ENCODE measurements around a stretch of chr1.

DNA sequence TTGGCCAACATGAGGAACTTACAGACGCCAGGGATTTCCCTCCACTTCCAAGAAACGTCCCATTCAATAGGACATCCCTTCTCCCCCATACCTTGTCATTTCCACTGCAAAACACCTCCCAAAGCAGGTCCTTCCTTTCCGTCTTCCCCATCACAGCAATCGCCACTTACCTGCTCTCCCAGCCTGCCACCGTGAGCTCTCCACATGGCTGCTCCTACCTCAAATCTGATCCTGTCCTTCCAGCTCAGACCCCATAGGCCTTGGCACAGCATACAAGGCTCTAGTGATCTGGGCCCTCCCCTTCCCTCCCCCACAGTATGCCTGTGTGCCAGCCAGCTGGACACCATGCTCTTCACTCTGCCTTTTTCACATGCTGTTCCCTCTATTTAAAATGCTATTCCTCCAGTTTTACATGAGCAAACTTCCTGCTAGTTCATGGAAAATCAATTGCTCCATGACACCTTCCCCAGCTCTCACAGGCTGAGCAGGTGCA, 6.1 kb upstream of the TNNT2 start:
- PRO-cap = no peak
- RRBS = no CpG with 5 or more reads among the region's 5 CpGs

- PRO-cap = no peak
- RRBS = no CpG with 5 or more reads among the region's 7 CpGs
Measured at GRCh38 chr1:201466230-201467145, 2.5 kb downstream of the PHLDA3 start.

DNA sequence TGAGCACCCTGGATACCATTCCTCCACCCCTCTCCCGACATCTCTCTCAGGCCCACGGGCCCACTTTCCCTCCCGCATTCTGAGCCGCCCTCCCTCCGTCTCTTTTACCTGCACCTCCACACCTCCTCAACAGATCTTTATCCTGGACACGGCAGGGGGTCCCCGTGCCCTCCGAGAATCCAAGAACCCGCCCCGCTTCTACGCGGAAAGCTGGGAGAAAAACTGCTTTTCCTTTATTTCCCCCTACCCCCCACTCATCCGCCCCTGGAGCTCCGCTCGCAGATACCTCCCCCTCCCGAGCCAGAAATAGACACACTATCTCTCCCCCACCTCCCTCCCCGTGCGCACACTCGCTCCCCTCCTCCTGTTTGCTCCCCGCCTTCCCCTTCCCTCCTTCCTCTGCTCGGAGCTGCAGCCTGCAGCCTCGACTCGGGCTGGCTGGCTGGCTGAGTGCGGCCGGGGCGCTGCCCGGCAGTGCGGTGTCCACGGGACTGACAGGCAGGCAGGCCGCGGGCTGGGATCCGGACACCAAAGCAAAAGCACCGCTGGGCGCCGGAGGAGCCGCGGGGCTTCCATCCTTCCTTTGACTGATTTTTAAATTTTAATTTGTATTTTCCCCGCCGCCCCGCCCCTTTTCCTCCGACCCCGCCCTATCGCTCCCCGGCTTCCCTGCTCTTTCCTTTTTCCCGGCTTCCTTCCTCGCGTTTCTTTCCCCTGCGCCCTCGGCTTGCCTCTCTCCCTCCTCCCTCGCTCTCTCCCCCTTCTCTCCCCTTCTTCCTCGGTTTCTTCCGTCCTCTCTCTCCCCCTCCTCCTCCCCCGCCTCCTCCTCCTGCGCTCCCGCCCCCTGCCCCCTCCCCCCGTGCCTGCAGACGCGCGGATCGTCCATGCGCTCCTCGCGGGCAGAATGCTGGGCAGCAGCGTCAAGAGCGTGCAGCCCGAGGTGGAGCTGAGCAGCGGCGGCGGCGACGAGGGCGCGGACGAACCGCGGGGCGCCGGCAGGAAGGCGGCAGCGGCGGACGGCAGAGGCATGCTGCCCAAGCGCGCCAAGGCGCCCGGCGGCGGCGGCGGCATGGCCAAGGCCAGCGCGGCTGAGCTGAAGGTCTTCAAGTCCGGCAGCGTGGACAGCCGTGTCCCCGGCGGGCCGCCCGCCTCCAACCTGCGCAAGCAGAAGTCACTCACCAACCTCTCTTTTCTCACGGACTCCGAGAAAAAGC, 109.2 kb downstream of the NAV1 start:
- PRO-cap = no peak
- RRBS = 4% methylated on average over 29 of the region's 102 CpGs

DNA sequence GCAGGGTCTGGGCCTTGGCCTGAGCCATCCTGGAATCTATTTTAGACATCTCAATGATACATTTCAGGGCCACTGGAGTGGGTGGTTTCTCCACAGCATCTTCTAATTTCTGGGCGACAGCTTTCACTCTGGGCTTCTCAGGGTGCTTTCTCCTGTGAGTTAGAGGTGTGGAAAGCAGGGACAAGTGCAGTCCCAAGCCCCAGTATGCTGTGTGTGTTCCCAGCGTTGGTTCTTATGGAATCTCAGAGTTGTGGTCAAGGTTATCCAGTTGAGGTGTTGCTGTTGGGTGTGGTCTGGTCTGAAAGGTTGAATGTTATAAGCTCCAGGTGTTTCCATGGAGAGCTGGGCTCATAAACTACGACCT, 117.2 kb downstream of the NAV1 start:
- PRO-cap = no peak
- RRBS = no CpG with 5 or more reads among the region's 3 CpGs

DNA sequence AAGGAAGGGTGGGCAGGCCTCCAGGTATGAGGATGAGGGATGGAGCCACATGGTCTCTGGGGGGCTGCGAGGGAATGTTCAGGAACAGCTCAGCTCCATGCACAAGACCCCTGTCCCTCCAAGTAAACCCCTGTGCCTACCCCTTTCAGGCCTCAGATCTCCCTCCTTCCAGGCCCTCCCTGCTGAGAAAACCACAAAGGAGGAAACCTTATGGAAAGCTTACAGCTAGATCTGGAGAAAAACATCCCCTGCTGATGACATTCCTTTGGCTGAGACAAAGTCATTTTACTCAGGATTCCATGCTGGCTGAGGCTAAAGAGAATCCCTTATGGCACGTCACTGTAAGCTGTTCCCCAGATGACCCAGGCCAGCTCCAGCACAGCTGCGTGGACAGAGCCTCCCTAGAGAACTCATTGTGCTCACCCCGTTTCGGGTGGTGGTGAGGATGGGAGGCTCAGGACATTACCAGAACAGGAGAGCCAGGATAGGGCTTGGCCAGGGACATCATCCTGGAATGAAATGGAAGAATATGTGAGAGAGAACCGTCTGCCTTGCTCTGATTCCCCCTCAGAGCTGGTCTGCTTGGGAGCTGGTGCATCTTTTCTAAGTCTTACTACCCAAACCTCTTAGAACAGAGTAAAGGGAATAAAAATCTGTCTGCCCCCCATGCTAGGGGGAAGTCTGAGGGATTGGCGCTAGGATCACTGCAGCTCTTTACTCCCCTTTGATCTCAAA, 91.2 kb upstream of the IPO9 start:
- PRO-cap = no peak
- RRBS = no CpG with 5 or more reads among the region's 7 CpGs

DNA sequence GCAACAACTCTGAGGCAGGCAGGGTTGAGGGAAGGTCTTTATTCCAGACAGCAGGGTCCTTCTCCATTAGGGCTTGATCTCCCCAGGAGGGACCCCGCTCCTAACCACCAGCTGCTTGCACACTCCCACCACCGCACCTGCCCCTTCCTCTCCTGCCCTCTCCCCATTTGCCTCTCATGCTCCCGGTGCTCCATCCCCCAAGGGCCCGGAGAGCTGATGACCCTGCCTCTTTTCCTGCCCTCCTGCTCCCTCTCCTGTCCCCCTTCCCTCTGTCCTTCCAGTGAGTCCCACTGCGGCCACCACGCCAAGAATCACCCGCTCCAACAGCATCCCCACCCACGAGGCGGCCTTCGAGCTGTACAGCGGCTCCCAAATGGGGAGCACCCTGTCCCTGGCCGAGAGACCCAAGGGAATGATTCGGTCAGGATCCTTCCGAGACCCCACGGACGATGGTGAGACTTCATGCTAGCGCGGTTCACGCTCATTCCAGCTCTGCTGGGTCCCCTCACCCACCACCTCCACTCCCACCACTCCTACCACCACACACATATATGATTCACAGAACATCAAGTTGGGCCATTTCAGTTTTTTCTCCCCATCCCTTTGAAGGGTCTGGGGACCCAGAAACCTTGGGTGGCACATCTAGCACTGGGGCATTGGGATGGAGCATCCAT, 40.6 kb upstream of the IPO9 start:
- PRO-cap = no peak
- RRBS = no CpG with 5 or more reads among the region's 19 CpGs

DNA sequence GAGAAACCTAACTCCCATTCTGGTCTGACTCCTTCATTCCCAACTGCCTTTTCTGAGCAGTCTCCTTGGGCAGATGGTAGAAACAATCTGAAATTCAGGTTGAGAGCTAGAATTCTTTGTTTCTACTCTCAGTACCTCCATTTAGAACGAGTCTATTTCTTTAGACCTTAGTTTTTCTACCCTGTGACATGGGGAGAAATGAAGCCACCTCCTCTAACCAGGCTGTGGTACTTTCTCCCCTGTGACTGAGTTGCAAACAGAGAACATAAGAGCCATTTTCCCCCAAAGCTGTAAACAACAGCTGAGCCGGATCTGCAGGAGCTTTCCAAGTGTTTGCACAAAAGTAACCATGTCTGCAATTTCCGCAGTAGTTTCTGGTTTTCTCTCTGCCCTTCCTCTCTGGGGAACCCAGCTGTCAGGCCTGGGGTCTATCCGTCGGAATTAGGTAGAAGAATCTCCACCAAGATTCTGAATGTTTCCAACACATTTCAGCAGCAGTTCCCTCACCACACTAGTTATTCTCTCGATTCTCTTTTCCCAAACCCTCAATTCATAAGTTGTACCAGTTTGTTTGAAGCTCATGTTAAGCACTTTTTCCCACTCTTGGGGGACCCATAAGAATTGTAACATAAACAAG, 37.6 kb upstream of the IPO9 start:
- PRO-cap = no peak
- RRBS = no CpG with 5 or more reads among the region's 6 CpGs

GRCh38 chr1:201882443-201883197, 6.1 kb upstream of the SHISA4 start:
- PRO-cap = no peak
- RRBS = no CpG with 5 or more reads among the region's 3 CpGs

DNA sequence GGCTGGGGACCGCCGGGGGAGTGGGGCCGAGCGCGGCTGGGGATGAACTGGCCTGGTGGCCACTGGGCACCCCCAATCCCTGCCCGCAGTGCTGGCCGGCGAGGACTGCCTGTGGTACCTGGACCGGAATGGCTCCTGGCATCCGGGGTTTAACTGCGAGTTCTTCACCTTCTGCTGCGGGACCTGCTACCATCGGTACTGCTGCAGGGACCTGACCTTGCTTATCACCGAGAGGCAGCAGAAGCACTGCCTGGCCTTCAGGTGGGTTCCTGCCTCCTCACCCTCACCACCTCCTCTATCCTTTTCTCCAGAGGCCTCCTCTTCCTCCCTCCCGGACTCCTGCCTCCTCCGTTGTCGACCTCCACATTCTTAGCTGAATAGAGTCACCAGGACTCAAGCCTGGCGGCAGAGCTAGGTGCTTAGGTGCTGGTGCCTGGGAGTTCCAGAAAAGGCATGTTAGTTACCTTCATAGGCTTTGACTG, 699 bp downstream of the SHISA4 start:
- PRO-cap = no peak
- RRBS = 10% methylated on average over 8 of the region's 18 CpGs

- PRO-cap = unidirectional peak, minus-strand start at chr1:201895991
- RRBS = no CpG with 5 or more reads among the region's 12 CpGs
Measured at GRCh38 chr1:201895812-201896516, 7.3 kb downstream of the SHISA4 start.

DNA sequence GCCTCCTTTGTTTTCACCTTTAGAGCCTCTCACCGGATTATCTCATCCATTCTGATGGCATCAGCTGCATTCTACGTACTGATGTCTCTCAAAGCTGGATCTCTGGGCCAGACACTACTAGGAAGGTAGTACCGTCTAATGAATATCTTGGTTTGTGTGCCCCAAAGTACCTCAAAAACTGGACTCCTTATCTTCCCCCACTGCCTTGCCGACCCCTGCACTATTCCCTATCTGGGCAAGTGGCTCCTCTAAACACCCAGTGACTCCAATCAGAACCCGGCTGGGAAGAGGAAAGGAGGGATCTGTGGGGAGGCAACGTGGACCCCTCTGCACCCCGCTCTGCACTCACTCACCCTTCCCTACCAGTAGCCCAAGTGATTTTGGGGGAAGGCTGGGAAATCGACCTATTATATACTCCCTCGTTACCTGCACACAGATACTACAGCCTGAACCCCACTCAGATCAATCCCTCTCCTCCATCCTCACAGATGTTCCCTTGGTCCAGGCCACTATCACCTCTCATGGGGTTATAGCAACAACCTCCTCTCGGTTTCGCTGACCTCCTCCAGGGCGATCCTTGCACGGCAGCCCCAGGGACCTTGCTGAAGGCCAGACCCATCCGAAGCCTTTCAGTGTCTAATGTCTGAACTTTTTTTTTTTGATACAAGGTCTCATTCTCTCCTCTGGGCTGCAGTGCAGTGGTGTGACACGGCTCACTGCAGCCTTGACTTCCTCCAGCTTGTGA, 26.8 kb downstream of the SHISA4 start:
- PRO-cap = no peak
- RRBS = no CpG with 5 or more reads among the region's 15 CpGs

GRCh38 chr1:201939589-201940141, 6.7 kb downstream of the LMOD1 start:
- PRO-cap = no peak
- RRBS = no CpG with 5 or more reads among the region's 6 CpGs

DNA sequence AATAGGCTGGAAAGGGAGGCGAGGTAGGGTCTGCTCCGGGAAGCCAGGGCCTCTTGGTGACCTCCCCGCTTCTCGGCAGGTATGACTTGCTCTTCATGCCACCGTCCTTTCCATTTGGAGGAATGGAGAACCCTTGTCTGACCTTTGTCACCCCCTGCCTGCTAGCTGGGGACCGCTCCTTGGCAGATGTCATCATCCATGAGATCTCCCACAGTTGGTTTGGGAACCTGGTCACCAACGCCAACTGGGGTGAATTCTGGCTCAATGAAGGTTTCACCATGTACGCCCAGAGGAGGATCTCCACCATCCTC, 13.2 kb upstream of the ELF3 start:
- PRO-cap = no peak
- RRBS = no CpG with 5 or more reads among the region's 8 CpGs

- PRO-cap = no peak
- RRBS = 22% methylated on average over 3 of the region's 26 CpGs
Measured at GRCh38 chr1:202018360-202019389, 8.3 kb downstream of the ELF3 start.

- PRO-cap = no peak
- RRBS = 54% methylated on average over 3 of the region's 12 CpGs
Measured at GRCh38 chr1:202106157-202107160, 16.3 kb upstream of the GPR37L1 start.

GRCh38 chr1:202158880-202159846, 1.2 kb downstream of the PTPN7 start:
- PRO-cap = no peak
- RRBS = no CpG with 5 or more reads among the region's 14 CpGs

DNA sequence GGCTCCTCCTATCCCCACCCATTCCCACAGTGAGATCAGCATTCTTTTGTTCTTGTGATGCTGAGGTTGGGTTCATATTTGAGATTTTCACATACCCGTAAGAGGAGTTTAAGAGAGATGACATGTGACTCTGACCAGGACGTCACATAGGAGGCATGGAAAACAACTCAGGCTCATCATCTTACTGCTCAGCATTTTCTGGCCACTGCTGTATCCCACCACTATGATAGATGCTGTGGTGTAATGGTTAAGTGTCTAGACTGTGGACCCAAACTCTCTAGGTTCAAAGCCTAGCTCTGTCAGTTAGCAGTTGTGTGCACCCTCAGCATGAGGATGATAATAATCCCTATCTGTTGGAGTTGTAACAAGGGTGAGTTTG, 40.7 kb downstream of the LGR6 start:
- PRO-cap = no peak
- RRBS = no CpG with 5 or more reads among the region's 2 CpGs

DNA sequence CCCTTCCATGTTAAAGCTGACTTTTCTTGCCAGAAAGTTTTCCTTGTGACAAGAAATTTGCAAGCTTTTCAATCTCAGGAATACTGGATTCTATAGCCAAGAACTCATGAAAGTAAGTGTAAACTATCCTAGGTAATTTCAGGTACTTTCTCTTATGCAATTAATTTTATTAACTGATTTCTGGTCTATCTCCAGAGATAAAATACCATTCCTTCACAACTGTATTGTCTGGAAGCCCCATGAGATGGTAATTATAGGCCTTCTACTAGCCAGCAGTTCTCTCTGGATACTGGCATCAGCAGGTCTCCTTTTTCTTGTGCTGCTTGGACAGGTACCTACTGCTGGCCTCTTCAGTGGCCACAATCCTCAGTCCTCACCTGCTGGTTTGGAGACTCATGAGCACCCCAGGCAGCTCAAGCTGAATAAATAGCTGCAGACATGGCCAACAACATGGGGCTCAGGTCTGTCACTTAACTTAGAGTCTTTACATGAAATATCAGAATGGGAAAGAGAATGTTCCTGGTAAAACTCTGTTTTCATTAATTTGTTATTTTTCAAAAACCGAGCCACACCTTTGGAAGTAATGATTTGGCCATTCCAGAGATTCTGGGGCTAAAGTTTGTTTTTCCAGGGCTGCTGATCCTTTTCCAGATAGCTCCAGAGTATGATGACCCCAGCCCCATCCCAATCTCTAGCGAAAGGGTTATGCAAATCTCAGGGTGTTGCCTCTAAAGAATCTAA, 126.7 kb downstream of the SYT2 start:
- PRO-cap = no peak
- RRBS = no CpG with 5 or more reads among the region's 2 CpGs

DNA sequence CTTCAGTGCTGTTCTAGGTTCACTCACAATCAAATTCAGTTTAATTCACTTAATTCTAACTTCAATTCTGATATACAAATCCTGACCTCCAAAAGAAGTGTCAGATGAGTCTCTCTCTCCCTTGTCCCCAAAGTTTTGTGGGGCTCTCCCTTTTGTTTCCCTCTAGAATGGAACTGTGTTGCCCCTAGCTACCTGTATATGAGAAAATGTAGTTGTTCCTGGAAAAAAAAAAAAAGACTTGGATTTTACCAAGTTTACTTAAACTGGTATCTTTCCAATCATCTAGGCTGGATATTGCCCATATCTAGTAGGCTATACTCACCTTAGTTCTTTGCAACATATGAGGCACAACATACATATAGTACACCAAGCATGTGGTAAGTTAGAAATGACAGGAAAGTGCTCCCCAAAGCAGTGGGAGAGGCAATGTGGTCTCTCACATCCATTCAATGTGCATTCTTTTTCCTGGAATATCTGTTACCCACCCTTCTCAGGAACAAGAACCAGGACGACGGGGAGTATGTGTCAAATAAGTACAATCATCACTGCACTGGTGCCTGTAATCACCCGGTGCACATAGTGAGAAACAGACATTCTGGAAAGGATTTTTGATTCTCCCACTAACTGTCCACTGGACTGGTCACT, 3.0 kb upstream of the RABIF start:
- PRO-cap = no peak
- RRBS = no CpG with 5 or more reads among the region's 3 CpGs

GRCh38 chr1:203006046-203006407, 1.1 kb upstream of the TMEM183A start:
- PRO-cap = no peak
- RRBS = no CpG with 5 or more reads among the region's 5 CpGs

All from kidney (tissue), 2 donors.